Testis (tissue), 5 donors: ENCODE results near the genes RPL37, MROH2B, HMGCS1, HCN1 and EMB.

GRCh38 chr5:40696624-40697158 is 17.0 kb downstream of the PTGER4 start:
- PRO-cap, 3 experiments: no peak in any of the 3 experiments
- RAMPAGE, long total RNA, 2 experiments: no peak in any of the 2 experiments
- RRBS: no CpG with 5 or more reads among the region's 1 CpG

DNA sequence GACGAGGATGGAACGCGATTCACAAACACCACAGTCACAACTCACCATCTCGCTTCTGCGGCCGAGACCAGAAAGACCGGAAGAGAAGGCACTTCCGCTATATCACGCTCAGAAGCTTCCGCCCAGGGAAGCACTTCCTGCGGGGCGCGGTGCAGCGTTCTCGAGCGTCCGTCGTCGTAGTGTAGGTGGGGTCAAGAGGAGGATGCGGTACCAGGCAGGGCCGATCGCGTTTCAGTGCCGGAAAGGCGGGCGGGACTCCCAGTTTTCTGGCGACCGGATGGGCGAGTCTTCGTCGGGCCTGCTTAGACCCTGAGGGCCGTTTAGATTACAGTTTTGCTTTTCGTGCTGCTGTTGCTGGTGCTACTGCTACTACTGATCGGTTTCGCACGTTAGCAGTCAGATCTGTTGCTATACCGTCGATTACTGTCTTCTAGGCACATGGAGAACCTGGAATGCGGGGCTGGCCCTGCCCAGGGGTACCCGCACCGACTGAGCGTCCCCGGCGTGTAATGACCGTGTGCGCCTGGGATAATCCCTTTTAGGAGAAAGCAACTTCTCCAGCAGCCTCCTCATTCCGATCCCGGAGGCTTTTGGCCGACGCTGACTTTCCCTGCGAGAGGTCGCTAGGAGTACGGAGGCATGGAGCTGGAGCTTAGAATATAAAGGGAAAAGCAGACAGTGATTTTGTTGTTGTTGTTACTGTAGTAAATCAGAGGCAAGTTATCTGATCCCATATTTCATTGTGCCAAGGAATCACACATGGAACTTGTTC is at the start of gene RPL37:
RPL37 (minus strand) TSS at position 85 of the 772 bp plus-strand sequence.
- PRO-cap, 3 experiments: peak in 3 of 3 experiments; most common plus-strand start position 234 of the sequence (in 2); most common minus-strand start position 75 of the sequence (in 2)
- RAMPAGE, long total RNA, 2 experiments: start-site peak on the plus strand in 1 of 2 experiments, centred at positions 143 to 257 of the sequence, 6 to 11 reads per replicate; start-site peak on the minus strand in 2 of 2 experiments, centred at positions 71 to 73 of the sequence, 2,357 to 6,441 reads per replicate
- RRBS: 2% methylated on average over 6 of the region's 53 CpGs

DNA sequence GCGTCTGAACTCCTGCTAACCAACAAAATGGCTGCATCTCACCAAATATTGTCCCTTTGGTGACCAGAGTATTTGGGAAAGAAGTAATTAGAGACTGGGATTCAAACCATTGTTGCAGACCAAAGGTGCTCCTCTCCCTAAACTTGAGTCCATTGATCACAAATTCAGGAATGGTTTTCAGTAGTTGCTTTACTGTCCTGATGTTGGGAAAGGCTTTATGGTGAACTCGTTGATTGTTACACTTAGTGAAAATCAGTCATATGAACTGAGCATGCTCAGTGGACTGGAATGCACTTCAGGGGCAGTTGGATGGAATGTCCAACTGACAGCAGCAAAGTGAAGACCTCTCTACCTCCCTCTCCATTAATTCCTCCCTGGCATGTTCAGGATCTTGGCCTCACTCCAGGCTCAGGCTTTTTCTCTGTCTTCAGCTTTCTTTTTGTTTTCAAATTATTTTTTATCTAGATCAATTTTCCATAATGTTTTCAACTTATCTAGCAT is at the start of gene MROH2B:
MROH2B (minus strand) TSS at position 267 of the 501 bp plus-strand sequence.
- PRO-cap, 3 experiments: peak in 3 of 3 experiments; most common plus-strand start position 325 of the sequence (in 3); most common minus-strand start position 267 of the sequence (in 1)
- RAMPAGE, long total RNA, 2 experiments: start-site peak on the plus strand in 1 of 2 experiments, centred at position 322 of the sequence, 20 reads per replicate; start-site peak on the minus strand in 2 of 2 experiments, centred at positions 231 to 242 of the sequence, 28 to 159 reads per replicate
- RRBS: no CpG with 5 or more reads among the region's 2 CpGs

DNA sequence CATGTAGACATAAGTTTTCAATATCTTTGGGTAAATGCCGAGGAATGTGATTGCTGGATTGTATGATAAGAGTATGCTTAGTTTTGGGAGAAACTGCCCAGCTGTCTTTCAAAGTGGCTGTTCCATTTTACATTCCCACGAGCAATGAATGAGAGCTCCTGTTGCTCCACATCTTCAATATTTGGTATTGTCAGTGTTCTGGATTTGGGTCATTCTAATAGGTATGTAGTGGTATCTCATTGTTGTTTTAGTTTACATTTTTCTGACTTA is 84.5 kb downstream of the PLCXD3 start:
- PRO-cap, 3 experiments: no peak in any of the 3 experiments
- RAMPAGE, long total RNA, 2 experiments: no peak in any of the 2 experiments
- RRBS: no CpG with 5 or more reads among the region's 2 CpGs

GRCh38 chr5:42694834-42695276 is 61.8 kb upstream of the CCDC152 start:
- PRO-cap, 3 experiments: no peak in any of the 3 experiments
- RAMPAGE, long total RNA, 2 experiments: no peak in any of the 2 experiments
- RRBS: no CpG with 5 or more reads among the region's 1 CpG

- PRO-cap, 3 experiments: no peak in any of the 3 experiments
- RAMPAGE, long total RNA, 2 experiments: no peak in any of the 2 experiments
- RRBS: 100% methylated on average over 1 of the region's 5 CpGs
These were observed 13.5 kb downstream of the SELENOP start for GRCh38 chr5:42798036-42798711.

- PRO-cap, 3 experiments: no peak in any of the 3 experiments
- RAMPAGE, long total RNA, 2 experiments: no peak in any of the 2 experiments
- RRBS: no CpG with 5 or more reads among the region's 5 CpGs
These were observed 26.0 kb upstream of the SELENOP start for GRCh38 chr5:42837528-42838173.

- PRO-cap, 3 experiments: no peak in any of the 3 experiments
- RAMPAGE, long total RNA, 2 experiments: no peak in any of the 2 experiments
- RRBS: no CpG with 5 or more reads among the region's 5 CpGs
These were observed 28.5 kb upstream of the ANXA2R start for GRCh38 chr5:43068691-43069030.

GRCh38 chr5:43074983-43076160 is 35.3 kb upstream of the ANXA2R start:
- PRO-cap, 3 experiments: no peak in any of the 3 experiments
- RAMPAGE, long total RNA, 2 experiments: no peak in any of the 2 experiments
- RRBS: no CpG with 5 or more reads among the region's 21 CpGs

GRCh38 chr5:43286260-43287291 is 26.6 kb downstream of the HMGCS1 start:
- PRO-cap, 3 experiments: no peak in any of the 3 experiments
- RAMPAGE, long total RNA, 2 experiments: no peak in any of the 2 experiments
- RRBS: no CpG with 5 or more reads among the region's 2 CpGs

- PRO-cap, 3 experiments: peak in 3 of 3 experiments; most common minus-strand start chr5:43313119 (in 2)
- RAMPAGE, long total RNA, 2 experiments: start-site peak on the minus strand in 2 of 2 experiments, at chr5:43313410-43313491 at its widest, 520 to 649 reads per replicate
- RRBS: 0% methylated on average over 9 of the region's 59 CpGs
These were observed at the start of gene HMGCS1 for GRCh38 chr5:43312424-43313524. Gene HMGCS1 (minus strand): TSS chr5:43313412.

- PRO-cap, 3 experiments: no peak in any of the 3 experiments
- RAMPAGE, long total RNA, 2 experiments: no peak in any of the 2 experiments
- RRBS: no CpG with 5 or more reads among the region's 6 CpGs
These were observed 1.5 kb upstream of the HMGCS1 start for GRCh38 chr5:43314597-43315141.

DNA sequence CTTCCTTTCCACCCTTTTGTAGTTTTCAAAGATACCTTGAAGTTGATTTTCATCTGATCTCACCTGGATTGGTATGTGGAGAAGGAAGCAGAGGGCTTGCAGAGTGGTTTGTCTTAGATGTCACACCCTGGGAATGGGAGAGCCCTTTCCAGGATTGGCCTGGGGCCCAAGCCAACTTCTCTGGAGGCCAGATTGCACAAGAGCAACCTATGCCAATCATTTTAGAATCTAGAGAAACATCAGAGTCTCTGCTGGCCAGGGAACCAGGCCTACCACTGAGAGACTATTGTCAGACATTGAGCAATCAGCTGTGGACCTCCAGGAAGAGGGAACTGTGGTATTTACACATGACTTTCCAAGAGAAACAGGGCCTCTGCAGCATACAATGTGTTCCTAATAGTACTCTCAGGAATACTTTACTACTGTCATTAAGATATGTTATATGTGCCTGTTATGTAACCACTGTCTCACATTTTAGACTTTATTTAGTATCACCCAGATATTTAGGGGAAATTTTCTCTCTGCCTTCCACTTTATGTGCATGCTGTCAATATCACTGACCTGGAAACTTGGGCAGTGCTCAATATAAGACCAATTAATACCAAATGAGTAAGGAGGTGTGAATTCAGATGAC is 20.4 kb upstream of the CCL28 start:
- PRO-cap, 3 experiments: no peak in any of the 3 experiments
- RAMPAGE, long total RNA, 2 experiments: no peak in any of the 2 experiments

DNA sequence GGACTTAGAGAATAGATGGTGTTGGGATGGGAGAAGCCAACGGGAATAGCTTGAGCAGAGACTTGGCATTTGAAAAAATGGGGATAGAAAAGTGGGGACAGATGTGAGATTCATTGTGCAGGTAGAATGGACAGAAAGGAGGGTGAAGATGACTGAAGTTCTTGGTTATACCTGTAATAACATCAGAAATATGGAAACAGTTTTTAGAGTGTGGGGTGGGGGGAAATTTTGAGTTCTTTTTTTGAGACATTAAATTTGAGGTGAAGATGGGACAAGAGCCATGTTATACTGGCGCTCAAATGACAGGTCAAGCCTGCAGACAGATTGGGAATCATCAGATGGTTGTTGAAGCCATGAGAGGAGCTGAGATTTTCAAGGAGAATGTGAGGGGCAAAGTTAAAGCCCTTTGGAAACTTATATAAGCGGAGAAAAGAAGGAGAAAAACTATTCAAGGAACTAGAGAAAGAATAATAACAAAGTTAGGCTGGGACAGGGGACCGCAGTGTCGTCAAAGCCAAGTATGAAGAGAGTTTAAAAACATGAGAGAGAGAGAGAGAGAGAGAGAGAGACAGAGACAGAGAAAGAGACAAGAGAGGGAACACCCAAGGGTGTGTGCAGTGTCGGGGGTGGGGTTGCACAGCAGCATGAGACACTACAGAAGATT is 74.0 kb downstream of the NNT start:
- PRO-cap, 3 experiments: no peak in any of the 3 experiments
- RAMPAGE, long total RNA, 2 experiments: no peak in any of the 2 experiments
- RRBS: no CpG with 5 or more reads among the region's 6 CpGs

DNA sequence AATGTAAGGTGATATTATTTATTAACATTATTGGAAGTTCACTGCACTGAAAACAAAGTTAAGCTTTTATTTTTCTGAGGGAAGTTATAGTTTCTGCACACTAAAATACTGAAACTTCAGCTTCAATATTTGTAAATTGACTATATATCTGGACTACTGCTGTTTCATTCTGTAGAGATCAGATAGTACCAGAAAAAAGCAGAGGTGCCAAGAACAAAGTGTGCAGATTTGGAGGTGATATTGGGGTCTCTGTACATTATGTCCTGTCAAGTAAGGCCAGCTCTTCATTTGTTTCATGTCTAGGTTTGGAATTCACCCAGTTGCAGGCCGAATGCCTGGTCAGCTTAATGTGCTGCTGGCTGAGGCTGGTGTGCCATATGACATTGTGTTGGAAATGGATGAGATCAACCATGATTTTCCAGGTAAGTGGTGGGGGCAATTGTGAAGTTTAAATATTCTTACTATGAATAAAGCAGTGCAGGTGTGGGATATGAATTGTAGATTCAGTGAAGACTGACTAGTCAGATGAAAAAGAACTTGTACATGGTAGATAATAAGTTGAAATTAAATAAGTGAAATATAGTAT is 96.9 kb downstream of the NNT start:
- PRO-cap, 3 experiments: no peak in any of the 3 experiments
- RAMPAGE, long total RNA, 2 experiments: no peak in any of the 2 experiments
- RRBS: no CpG with 5 or more reads among the region's 1 CpG

DNA sequence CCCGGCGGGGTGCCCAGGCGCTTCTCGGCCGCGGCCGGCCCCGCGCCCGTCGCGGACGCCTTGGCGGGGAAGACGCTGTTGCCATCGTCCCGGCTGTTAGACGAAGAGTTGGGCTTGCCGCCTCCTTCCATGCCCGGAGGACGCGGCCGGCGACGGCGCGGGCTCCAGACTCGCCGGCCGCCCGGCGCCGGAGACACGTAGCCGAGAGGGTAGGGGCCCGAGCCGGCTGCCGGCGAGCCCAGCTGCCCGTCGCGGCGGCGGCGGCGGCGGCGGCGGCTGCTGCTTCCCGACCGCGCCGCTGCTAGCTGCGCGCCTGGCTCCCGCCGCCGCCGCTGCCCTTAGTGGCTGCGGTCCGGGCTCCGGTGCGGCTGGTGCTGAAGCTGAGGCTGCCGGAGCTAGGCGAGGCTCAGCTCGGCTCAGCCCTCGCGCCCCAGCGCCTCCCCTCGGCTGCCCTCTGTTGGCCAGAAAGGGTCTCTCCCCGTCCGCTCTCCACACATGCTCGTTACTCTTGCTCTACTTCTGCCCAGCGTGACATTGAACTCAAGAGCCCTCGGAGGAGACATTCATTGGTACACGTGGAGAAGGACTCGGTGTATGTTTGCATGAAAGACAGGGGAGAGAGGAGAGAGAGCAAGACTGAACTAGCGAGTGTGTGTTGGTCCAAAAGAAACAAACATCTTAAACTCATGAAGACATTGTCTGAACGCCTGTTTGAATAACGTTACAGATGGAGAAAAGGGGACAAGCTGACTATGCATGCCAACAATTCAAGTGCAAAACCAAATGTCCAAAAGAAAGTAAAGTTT is at the start of gene HCN1:
HCN1 (minus strand) TSS at position 418 of the 806 bp plus-strand sequence.
- PRO-cap, 3 experiments: peak in 3 of 3 experiments; most common minus-strand start position 440 of the sequence (in 3)
- RAMPAGE, long total RNA, 2 experiments: no peak in any of the 2 experiments
- RRBS: 3% methylated on average over 13 of the region's 80 CpGs

DNA sequence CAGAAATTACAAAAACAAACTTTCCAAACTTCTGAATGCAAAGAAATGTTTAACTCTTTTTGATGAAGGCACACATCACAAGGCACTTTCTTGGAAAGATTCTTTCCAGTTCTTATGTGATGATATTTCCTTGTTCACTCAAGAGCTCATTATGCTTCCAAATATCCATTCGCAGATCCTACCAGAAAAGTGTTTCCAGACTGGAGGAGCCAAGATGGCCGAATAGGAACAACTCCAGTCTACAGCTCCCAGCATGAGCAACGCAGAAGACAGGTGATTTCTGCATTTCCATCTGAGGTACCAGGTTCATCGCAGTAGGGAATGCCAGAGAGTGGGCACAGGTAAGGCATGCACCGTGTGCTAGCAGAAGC is 497.0 kb upstream of the HCN1 start:
- PRO-cap, 3 experiments: no peak in any of the 3 experiments
- RAMPAGE, long total RNA, 2 experiments: no peak in any of the 2 experiments
- RRBS: no CpG with 5 or more reads among the region's 5 CpGs

DNA sequence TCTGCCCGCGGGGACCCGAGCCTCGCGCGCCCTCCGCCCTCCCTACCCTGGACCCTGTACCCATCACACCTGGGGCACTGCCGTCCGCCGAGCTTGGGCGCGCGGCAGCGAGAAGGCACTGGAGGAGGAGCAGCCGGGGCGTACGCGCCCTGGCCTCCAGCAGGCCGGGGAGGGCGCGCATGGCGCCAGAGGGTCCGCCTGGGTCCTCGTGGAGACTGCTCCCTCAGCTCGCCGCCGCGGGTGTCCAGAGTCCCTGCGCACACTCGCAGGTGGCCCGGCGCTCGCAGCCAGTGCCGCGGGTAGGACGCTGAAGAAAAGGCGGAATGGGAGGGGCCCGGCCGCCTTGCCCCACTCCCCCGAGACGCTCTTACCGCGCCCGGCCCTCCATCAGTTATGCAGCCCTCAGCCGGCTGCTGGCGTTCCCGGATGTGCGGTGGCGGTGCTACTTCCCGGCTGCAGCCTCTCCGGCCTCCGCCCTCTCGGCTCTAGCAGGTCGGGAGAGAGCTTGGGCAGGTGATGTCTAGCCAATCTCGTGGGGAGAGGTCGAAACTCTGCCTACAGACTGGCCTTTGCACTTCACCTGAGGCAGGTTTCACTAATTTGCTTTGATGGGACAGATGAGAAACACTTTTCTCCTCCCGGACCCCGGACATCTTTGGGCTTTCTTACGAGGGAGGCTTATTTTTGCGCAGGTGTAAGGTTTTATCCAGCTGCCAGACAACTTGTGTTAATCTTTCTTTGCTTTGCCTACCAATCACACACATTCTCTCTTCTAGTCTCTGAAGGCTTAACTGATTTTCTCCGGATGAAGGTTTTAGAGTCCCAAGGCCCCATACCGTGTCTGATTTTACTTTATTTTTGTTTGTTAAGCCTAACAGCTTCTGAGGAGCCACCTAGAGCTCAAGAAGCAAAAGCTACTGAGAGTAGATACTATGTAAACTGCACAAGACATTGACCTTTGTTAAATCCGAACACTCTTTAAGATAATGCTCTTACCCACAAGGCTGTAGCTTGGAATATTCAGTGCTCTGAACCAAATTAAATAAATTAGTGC is at the start of gene EMB:
EMB (minus strand) TSS at position 318 of the 1,054 bp plus-strand sequence.
- PRO-cap, 3 experiments: peak in 3 of 3 experiments; most common plus-strand start position 425 of the sequence (in 3); most common minus-strand start position 395 of the sequence (in 3)
- RAMPAGE, long total RNA, 2 experiments: start-site peak on the minus strand in 1 of 2 experiments, centred at positions 270 to 393 of the sequence, 32 to 403 reads per replicate
- RRBS: 1% methylated on average over 10 of the region's 63 CpGs

DNA sequence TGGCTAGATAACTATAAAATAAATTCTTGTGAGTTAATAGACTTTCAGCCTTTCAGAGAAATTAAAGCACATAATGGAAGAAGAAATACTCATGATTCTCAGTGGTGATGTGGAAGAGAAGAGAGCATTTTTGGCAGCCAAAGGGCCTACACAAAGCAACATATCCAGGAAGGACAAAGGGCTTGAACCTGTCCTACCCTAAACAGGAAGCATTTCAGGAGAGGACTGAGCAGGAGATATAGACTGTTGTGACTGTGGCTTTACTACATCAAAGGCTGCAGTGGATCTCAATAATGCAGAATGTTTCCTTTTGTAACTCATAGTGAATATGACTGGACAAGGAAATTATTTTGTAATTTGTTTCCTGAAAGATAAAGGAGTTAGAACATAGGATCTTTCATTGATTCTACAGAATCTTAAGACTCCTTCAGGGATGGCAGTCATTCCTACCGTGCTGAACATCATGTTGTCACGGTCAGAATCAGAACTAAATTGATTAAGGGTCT is 1.3 kb upstream of the PARP8 start:
- PRO-cap, 3 experiments: no peak in any of the 3 experiments
- RAMPAGE, long total RNA, 2 experiments: no peak in any of the 2 experiments
- RRBS: no CpG with 5 or more reads among the region's 2 CpGs

GRCh38 chr5:50968965-50969189 is 302.4 kb downstream of the PARP8 start:
- PRO-cap, 3 experiments: no peak in any of the 3 experiments
- RAMPAGE, long total RNA, 2 experiments: no peak in any of the 2 experiments
- RRBS: no CpG with 5 or more reads among the region's 7 CpGs